ENCODE results near the gene RANBP9.

- PRO-cap, 2 experiments, result no peak in any of the 2 experiments
These were observed 275.1 kb downstream of the TBC1D7 start for GRCh38 chr6:13052961-13053819.

DNA sequence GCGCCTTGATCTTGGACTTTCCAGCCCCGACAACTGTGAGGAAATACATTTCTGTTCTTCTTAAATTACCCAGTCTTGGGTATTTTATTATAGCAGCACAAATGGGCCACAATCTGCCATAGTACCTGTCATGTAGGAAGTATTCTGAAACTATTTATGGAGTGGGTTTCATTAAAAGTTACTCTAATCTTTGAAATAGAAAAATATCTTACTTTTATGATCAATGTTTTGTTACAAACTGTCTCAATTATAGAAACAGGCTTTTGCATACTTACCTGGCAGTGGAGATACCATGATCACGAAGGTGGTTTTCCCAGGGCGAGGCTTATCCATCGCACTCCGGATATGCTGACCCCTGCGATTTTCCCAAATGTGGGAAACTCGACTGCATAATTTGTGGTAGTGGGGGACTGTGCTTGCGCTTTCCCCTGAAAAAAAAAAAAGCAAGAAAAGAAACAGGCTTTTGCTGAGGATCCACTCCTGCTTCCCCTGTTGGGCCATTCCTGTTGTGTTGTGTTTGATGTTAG lies 114.5 kb downstream of the TBC1D7 start:
- PRO-cap, 2 experiments, result peak in 2 of 2 experiments; most common plus-strand start position 268 of the sequence (in 2)

DNA sequence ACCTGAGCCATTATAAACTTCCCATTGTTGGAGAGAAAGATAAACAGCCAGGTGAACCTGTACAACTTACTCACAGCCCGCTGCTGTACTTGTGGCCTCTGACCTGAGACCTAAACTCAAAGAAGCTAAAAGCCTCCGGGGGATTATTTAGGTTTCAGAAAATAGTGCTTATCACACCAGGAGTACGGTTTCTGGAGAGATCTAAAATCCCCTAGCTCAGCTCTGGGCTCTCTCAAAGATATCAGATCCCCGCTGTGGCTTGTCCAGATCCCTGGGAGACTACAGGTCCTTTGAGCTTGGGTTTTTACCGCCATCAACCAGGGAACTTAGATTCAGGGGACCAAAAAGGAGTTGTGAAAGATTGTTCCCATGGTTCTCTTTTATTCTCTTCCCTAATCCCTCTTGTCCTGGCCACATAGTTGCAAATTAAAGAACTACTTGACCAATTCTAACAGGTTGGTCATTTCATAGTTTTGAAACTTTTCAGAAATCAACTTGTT lies 53.8 kb downstream of the TBC1D7 start:
- PRO-cap, 2 experiments, result no peak in any of the 2 experiments

DNA sequence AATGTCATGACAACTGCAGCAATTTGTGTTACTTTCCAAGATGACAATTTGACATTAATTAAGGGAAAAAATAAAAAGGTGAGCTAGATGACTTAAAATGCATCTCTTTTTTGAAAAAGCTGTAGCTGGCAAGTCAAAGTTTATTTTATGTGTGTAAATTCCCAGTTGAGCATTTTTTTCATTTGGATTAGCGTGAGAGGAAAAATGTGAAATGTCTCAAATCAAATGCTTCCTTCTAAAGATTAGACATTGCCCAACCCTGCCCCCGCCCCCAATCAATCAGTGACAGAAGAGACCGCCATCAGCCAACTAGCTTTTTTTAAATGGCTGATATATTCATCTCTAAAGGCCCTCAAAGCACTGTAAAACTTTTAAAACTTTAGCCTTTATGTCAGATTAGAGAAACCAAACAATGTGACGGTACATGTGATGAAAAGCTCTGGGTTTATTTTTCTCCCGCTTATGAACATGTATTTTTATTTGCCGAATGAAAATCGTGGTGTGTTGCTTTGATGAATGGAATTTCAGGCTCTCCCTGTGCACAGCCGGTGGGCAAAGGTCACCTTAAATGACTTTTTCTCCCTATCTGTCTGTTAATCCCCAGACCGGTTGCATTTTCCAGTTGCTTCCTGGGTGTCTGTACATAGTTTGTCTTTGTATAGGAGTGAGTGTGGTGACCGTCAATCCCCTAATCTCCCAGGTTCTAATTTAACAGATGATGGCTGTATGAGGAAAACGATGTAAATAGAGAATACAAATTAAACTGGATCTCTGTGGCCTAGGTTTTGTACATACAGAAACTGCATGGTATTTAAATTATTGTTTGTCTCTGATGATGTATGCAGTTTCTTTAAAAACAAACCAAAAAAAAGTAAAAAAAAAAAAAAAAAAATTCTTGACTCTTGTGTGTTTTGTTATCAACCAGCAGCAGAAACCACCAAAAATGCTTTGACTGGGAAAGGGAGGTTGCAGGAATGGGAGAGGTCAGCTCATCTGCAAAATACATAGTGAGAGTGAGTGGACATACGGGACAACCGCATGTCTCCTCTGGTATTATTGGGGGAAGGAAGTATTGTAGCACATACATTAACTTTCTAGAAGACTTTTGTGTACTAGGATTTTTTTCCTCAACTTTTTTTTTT lies 38.4 kb downstream of the TBC1D7 start:
- PRO-cap, 2 experiments, result no peak in any of the 2 experiments

DNA sequence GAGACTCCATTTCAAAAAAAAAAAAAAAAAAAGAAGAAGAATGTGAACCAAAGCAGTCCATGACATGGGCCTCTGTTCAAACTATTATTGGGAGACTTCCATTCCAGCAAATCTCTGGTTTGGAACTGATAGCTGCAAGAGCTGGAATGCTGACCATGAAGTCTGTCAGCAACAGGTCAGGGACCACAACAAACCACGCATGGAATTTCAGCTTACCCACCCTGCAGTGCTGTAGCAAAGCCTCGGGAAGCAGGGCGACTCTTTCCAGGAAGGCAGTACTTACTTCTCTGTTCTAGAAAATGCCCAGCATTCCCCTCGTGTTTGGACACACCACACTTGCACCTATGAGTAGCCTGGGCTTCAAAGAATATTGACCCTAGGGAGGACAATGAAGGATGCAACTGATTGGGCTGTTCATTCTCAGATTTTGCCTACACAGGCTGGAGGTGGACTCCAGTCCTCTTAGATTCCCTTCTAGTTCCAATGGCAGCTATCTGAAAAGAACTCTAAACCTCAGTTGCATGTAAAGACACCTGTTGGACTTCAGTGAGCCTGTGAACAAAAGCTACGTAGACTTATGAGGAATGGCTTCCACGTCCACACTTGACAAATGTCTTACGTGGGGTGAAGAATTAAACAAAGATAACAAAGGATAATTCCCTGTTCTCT lies 34.2 kb upstream of the TBC1D7 start:
- PRO-cap, 2 experiments, result no peak in any of the 2 experiments

DNA sequence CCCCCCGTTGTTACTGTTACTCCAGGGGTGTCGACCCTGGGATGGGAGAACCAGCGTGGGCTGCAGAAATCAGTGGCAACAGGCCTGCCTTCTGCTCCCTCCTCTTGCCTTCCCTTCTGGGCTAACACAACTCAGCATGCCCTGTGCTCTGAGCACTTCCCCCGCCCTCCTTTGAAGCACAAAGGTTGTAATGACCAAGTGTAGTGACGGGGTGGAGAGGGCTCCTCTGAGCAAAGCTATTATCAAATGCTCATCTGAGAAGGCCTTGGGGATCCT lies 74.8 kb downstream of the GFOD1 start:
- PRO-cap, 2 experiments, result no peak in any of the 2 experiments

- PRO-cap, 2 experiments, result no peak in any of the 2 experiments
These were observed 39.2 kb downstream of the GFOD1 start for GRCh38 chr6:13448024-13448709.

- PRO-cap, 2 experiments, result no peak in any of the 2 experiments
These were observed 31.8 kb downstream of the GFOD1 start for GRCh38 chr6:13455378-13456140.

GRCh38 chr6:13458934-13459340 lies 28.5 kb downstream of the GFOD1 start:
- PRO-cap, 2 experiments, result no peak in any of the 2 experiments

- PRO-cap, 2 experiments, result no peak in any of the 2 experiments
These were observed 4.5 kb downstream of the SIRT5 start for GRCh38 chr6:13578959-13579241.

DNA sequence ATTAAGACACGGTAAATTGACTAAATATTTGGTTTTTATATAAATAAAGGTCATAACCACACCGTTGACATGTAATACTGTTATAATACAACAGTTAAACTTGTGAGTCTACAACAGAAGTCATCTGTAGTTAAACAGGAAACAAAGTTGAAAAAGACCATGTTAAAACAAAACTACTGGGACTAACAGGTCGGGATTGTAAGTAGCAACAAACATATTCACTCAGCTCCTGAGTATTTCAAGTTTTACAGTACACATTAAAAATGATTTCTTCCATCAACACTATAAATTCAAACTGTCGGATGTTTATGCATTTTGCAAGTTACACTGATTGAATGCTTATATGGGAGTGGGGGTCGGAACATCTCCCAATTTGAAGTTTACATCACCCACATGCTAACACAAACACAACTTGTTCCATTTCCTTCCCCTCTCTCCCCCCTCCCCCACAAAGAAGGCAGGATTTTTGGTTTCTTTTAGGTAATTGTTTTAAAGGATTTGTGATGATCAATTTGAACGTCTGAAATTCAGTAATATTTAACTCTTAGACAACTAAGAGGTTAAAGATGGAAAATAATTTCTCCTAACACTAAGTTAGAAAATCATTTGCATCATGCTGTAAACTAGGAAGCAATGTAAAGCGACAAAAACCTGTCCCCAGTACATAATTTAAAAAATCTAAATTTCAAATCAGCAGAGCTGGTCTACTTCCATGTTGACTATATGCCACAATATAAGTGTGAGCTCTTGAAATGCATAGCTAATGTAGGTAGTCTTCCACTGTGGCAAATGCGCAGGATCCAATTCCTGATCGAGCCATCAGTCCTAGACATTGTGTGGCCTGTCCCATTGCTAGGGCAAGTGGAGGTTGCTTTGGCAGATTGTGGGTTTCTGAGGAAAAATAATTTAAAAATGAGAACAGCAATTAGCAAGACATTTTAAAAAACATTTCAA lies 6.7 kb downstream of the NOL7 start:
- PRO-cap, 2 experiments, result no peak in any of the 2 experiments

DNA sequence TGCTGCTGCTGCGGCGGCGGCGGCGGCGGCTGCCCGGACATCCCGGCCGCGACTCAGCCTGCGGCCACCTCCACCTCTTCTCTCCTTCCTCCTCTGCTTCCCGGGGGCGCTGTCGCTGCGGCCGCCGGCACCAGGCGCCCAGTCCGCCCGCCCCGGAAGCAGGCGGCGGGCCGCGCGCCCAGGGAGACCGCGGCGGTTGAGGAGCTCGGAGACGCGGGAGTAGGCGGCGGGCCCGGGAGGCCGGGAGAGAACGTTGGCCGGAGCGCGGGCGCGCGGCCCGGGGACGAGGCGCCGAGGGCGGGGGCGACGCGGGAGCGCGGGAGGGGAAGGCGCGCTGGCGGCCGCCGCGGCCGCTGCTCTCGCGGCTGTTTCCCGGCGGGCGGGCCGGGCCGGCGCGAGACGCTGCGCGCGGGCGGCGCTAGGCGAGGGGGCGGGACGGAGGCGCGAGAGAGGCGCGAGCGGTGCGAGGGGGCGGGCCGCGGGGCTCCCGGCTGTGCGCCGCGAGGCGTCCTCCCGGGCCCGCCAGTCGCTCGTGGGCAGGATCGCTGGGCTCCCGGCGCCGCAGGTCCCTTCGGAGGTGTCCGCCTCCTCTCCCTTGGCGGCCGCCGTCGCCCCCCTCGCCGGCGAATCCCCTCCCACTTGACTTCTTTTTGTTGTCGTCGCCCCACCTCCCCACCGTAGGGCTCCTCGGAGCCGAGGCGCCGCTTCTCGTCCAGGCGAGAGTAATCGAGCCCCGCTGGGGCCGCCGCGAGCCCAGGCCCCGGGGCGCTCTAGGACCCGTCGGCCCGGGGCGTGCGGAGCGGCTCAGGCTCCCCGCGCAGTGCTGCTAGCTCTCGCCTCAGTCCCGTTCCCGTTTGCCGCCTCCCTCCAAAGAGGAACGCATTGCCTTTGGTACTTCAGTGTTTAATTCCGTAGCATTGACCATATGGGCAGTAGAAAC lies at the start of gene RANBP9:
RANBP9 (minus strand) TSS at position 371 of the 940 bp plus-strand sequence.
- PRO-cap, 2 experiments, result peak in 2 of 2 experiments; most common plus-strand start position 208 of the sequence (in 2); most common minus-strand start position 95 of the sequence (in 2)

DNA sequence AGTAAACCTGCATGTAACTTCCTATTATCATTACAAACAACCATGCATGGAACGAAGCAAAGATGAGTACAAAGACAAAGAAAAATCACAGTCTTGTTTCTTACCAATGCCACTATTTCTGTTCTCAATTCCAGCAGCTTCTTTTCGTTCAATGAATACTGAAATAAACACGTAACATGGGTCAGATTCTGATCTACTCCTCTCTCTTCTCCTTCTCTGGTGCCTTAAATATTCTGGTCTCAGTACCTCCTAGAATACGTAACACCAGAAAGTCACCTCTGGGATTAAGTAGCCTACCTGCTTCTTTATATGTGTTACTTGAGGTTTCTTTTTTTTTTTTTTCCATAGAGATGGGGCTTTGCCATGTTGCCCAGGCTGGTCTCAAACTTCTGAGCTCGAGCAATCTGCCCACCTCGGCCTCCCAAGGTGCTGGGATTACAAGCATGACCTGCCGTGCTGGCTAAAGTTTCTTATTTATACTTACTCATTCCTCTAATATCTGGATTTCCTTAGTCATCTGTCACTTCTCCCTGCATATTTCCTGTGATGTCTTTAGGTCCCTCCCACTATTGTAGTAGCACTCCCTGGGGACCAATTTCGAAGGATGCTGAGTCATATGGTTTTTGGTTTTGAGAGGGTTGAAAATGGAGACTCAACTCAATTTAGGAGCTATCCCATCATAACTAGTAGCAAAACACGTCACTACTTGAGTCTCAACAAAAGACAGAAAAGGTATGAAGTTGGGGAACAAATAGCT lies 20.4 kb downstream of the MCUR1 start:
- PRO-cap, 2 experiments, result no peak in any of the 2 experiments

- PRO-cap, 2 experiments, result no peak in any of the 2 experiments
These were observed 45.5 kb upstream of the MCUR1 start for GRCh38 chr6:13859747-13860331.

DNA sequence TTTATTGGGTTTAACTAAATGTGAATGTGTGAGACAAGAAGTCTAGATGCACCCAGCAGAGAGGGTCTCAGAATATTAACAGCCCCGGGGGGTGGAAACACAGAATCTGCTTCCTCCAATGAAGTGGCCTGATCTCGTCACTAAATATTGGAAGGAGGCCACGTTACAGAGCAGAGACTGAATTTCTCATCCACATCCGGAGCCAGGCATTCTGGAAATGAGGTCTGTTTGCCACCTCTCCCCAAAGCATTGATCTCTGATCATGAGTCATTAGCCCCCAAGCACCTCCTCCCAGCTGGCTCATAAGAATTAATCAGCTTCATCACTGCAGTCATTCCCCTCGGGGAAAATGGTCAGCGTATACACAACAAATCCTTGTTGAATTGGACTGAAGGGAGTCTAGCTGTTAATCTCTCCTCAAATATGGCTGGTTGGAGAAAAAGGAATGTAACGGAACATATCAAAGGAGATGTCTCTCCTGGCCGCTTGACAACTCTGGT lies 76.5 kb downstream of the RNF182 start:
- PRO-cap, 2 experiments, result no peak in any of the 2 experiments

DNA sequence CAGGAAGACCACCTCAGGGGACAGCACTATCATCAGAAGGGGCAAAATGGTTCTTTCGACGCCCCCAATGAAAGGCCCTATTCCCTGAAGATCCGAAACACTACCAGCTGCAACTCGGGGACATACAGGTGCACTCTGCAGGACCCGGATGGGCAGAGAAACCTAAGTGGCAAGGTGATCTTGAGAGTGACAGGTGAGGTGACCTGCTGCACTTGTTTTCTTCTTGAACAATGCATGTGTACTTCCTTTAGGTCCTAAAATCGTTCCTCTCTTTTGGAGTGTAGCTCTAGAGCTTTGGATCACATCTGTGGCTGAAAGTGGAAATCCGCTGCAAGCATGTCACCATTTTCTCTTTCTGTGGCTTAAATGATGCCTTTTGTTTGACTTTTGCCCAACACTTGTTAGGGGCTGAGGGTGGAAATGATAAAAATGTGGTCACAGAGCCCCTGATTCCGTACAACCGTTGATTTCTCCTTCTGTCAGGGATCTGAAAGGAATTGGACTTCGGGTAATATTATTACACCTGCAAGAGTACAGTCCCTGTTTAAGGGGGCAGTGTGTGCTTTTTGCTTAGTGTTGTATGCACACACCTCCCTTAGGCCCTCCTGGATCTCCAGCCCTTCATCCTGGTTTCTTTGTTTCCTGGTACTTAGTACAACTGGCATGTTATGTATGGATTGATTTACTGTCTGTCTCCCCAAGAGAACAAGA lies 14.1 kb downstream of the CD83 start:
- PRO-cap, 2 experiments, result no peak in any of the 2 experiments

DNA sequence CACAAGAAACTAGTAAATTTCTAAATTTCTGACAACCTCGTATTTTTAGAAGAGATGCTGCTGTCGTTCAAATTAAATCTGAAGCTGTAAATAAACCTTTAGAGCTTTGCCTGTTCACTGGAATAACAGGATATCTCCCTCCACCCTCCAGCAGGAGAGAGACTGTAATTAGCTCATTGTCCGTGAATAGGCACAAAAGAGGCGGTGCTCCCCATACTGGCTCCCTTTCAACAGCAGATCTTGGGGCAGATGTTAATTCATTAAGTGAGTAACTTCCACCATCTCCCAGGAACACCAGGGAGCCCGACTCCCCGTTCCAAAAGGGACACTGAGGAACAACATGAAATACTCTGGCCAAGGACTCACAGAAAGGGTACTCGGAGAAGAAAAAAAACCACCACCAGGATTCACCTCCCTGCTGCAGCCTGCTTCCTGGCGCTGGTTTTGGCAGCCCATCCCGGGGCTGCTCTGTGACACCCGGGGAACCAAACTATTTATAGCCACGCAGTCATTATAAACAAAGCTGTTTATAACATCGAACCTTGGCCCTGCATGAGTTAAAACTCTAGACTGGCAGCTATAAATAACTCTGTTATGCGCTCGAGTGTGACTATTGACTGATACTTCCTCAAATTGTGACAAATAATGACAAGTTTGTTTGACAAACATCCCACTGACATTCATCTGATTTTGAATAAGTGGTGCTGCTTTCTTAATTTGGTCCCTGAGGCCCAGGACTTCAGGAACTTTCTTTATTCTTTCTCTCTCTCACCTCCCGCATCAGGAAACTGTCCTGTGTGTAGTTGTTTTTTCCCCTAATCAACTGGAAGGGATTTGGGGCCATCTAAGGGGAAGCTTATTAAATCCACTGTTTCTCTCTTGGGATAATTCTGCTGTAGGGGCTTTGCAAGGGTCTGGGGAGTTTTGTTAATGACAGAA lies 521.5 kb downstream of the CD83 start:
- PRO-cap, 2 experiments, result no peak in any of the 2 experiments

GRCh38 chr6:14656715-14657088 lies 539.1 kb downstream of the CD83 start:
- PRO-cap, 2 experiments, result no peak in any of the 2 experiments

DNA sequence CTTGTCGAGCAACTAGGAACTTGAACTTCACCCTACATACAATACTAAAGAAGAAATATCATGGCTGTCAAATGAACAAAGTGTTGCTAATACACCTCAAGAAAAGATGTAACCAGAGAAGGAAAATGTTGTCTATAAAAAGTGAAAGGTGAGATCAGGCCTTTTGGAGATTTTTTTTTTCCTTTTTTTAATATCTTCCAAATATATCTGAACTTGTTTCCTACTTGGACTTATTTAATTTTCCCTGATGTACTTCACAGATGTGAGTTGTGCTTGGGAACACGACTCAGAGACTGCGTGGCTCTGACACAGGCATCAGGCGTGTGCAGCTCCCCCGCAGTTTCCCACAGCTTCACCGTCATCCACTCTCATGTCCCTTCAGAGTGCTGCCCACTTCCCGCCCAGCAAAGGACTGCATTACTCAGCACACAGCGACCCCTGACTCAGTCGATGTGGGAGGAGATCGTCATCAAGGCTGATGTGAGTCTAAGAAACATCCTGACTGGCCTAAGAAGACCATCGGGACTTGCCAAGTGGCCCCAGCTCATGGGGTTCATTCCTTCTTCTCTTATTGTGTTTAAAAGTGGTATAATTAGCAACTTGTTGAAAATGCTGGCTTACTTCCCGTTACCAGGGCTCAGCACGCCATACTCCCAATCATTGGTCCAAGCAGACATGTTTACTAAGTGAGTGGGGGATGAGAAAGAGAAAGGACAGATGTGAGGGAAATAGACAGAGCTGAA lies 539.5 kb upstream of the JARID2 start:
- PRO-cap, 2 experiments, result no peak in any of the 2 experiments

DNA sequence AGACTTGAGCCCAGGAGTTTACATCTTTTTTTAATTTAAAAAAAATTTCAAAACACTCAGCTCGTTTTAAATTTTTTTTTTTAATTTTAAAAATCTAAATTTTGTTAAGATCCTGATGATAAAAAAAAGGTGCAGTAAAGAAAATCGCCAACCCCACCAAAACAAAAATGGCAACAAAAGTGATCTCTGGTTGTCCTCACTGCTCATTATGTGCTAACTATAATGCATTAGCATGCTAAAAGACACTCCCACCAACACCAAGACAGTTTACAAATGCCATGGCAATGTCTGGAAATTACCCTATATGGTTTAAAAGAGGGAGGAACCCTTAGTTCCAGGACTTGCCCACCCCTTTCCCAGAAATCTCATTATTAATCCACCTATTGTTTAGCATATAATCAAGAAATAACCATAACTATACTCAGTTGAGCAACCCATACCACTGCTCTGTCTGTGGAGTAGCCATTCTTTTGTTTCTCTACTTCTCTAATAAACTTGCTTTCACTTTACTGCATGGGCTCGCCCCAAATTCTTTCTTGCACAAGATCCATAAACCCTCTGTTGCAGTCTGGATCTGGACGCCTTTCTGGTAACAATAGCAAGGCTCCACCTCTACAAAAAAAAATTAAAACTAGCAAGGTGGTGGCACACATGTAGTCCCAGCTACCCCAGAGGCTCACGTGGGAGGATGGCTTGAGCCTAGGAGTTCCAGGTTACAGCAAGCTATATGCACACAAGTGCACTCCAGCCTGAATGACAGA lies 278.9 kb upstream of the JARID2 start:
- PRO-cap, 2 experiments, result no peak in any of the 2 experiments

Measured in cytotoxic T cell (primary cell).